Glomerular endothelial cell (primary cell): Measurements from ENCODE around the genes CHST1 and CRY2.

- RAMPAGE, long total RNA, result no peak
These were observed 875 bp downstream of the ALX4 start for GRCh38 chr11:44308958-44309569.

DNA sequence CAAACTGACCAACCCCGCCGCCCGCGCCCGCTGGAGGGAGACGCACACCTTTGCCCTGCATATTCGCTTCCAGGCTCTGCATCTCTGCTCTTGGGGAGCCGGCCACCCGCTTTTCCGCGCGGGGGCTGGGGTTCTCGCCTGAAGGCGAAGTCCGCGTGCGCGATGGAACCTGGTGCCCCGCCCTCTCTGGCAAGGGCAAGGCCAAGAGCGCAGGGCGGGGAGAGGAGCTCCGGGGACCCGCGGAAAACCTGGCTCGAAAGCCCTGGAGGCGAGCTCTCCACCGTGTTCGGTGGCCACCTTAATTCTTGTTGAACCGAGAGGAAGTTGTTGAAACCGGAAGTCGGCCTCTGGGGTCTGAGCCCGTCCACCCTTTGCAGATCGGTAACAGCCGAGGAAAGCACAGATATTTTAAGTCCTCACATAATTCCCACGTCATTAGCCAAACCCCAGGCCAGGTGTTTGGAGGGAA, 6.9 kb upstream of the ALX4 start:
- RAMPAGE, long total RNA, result no peak

DNA sequence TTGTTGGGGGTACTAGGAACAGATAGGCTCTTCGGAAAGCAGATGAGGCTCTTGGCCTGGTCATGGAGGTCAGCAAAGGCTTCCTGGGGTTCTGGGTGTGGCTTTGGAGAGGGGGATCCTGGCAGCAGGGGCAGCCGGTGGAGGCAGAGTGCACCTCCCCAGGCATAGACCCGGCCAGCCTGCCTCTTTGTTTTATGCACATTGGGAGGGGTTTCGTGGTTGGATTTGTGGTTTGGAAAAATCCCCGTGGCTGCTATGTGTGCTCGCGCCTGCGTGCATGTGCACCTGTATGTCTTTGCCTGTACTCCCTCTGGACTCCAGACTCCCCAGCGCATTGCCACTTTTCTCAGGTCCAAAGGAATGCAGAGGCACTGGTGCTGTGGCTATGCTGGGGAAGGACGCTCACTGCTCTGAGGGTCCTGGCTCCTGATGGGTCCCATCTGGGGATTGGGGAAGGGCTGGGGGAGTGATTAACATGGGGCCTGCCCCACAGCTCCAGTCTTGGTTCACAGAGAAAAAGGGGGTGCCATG, 31.5 kb downstream of the CD82 start:
- RAMPAGE, long total RNA, result no peak

DNA sequence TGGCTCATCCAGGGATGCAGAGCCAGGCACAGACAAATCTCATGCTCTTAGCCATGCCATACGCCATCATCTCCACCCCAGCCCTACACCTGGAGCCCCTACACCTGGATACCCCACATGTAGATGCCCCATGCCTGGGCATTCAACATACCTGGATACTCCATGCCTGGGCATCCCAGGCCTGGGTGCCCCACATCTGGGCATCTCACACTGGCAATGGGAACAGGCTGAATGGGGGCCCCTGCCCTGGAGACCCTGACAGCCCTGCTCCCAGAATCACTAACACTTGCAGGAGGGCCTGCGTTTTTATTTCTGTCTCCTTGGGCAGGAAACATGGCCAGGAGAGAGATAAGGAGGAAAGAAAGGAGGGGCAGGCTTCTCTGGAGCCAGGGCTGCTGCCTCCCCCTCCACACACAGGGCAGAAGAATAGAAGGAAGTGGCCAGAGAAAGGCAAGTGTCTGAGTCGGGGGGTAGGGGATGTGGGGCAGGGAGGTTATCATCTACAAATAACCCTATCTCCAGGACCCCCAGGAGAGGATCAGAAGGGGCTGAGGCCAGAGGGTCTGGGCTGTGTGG, 25.6 kb upstream of the TSPAN18 start:
- RAMPAGE, long total RNA, result no peak

- RAMPAGE, long total RNA, result no peak
These were observed 17.4 kb downstream of the TSPAN18 start for GRCh38 chr11:44744135-44744500.

DNA sequence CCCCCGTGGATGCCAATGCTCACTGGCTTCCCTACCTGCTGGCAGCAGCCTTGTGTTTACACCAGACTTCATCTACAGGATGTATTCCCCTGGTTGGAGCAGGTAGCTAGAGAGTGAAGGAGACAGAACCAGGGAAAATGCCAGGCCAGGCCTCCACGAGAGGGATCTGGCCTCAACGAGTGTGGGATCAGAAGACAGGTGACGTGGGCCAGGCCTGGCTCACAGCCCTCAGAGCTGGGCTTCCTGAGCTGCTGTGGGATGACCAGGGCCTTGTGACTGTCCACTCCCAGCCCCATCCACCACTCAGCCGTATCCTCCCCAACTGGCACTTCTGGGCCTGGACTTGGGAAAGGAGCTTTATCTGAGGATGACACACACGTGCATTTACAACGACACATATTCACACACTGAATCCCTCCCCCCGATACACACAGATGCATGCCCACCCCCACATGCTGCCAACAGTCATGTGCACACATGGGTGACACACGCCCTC, 93.2 kb downstream of the TP53I11 start:
- RAMPAGE, long total RNA, result no peak

DNA sequence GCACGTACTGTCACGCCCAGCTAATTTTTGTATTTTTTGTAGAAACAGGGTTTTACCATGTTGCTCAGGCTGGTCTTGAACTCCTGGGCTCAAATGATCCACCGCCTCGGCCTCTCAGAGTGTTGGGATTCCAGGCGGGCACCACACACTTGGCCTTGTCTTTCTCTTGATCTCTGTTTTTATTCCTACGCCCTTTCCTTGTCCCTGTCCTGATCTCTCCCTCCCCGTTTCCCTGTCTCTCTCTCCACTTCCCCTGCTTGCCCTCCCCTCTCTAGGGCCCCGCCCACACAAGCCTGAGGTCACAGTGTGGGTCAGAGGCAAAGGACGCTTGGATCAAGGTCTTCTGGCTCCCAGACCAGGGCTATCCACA, 38.5 kb downstream of the TP53I11 start:
- RAMPAGE, long total RNA, result no peak

DNA sequence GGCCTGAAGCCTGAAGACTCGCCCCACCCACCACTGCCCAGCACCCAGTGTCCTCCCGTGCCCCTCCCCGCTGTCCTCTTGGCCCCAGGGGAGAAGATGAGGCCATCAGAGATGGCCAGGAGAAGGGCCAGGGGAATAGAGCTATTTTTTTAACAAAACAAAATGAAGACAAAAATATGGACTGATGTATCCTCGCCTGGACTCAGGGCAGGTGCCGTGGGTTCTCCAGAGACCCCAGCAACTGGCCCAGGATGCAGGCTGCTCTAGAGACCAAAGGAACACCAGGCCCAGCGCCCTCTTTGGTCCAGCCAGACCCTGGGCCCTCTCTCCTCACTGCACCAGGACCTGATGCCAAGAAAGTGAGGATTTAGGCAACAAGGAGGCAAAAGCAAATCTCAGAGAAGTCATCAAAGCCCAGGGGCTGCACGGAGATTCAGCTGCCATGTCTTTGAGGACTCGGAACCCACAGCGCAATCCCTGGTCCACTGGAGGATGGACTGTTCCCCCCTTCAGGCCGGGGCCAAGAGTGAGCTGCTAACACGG, 21.4 kb downstream of the TP53I11 start:
- RAMPAGE, long total RNA, result no peak

GRCh38 chr11:44934161-44934763, 16.4 kb downstream of the TP53I11 start:
- RAMPAGE, long total RNA, result no peak

DNA sequence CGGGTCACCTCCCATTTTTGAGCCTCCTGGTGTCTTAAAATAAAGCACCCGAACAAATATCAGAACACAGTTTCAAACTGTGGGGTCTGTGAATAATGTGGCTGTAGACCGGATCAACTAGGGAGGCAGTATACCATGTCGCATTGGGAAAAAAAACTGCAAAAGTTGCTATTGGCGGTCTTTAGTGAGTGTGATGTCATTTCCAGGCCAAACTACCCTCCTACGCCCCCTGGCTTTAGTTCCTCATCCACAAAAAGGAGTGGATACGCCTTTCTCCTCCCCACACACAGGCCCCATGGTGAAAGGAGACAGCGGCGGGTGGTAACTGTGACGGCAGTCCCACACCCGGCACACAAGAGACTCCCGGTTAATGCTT, 11.1 kb downstream of the TP53I11 start:
- RAMPAGE, long total RNA, result no peak

- RAMPAGE, long total RNA, result no peak
These were observed 34.3 kb downstream of the PRDM11 start for GRCh38 chr11:45180536-45181366.

DNA sequence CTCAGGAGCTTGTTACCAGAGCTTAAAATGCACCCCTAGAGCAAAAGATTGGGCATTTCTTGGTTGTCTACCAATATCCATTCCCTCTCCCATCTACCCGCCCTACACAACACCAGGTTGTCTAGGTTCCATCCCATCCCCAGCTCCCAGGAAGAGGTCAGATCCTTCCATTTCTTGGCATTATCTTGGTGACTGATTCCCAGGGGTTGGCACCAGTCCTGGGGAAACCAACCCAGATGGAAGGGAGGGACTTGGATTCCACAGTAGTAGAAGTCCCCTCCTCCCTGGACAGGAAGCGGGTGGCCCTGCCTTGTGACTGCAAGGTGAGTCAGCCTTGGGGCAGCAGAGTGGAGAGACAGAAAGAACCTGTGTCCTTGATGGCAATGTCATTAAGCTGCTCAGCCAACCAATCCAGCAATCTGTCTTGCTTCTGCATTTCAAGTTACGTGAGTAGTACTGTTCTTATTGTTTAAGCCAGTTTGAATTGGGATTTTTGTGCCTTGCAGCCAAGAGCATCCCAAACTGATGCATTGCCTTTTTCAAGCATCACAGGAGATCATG, 26.5 kb downstream of the SYT13 start:
- RAMPAGE, long total RNA, result no peak

- RAMPAGE, long total RNA, result no peak
These were observed at the start of gene CHST1 for GRCh38 chr11:45664962-45665892. Gene CHST1 (minus strand): TSS chr11:45665622.

- RAMPAGE, long total RNA, result no peak
These were observed 33.6 kb upstream of the SLC35C1 start for GRCh38 chr11:45771223-45771792.

DNA sequence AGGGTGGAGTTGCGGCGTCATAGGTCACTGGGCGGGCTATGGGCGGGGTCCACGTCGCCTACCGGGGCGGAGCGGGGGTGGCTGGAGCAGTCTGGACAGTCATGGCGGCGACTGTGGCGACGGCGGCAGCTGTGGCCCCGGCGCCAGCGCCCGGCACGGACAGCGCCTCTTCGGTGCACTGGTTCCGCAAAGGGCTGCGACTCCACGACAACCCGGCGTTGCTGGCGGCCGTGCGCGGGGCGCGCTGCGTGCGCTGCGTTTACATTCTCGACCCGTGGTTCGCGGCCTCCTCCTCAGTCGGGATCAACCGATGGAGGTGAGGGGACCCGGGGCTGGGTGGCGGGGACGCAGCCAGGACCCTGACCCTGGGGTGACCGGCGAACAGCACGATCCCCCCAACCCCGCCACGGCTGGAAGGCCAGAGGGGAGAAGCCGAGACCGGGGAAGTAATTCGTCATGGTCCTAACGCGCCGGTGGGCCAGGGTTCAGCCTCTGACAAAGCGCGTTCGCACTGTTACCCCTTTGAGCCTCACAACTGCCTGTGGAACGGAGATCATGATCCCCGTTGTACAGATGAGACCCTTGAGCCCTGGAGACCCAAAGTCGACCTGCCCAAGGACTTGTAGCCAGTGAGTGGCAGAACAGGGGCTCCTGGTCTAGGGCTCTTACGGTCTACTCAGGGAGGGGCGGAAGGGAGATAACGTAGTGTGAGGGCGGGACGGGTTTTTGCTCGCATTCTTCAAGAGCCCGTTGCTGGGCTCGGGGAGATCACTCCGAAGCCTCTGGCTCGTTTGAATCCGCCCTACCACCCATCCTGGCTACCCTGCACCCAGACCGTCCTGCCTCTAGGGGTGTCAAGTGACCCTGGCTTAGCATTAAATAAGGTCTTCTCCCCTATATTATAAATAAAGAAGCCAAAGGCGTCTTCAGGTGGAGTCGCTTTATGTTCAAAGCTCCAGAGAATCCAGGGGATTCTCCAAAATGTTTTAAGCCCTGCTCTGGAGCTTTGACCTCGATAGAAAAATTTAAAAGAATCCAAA, at the start of gene CRY2:
Gene CRY2 (plus strand): TSS at position 86 of the 1,040 bp plus-strand sequence.
- RAMPAGE, long total RNA, result no peak

DNA sequence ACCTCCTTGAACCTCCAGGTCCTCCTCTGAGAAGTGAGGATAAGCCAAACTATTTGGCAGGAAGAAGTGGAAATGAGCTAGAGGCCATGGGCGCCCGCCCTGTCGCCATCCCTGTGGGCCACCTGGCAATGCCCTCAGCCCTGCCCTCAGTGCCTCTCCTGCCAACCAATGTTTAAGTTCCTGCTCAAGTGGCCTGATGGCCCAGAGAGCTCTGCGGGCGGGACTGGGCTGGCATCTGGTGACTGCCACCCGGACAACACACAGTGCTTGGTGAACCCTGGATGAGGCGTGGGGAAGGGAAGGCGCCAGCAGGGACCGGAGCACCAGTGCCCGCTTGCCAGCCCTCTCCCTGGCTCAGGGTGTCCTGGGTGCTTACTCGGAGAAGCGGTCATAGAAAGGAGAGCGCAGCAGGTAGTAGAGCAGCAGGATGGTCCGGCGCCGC, 4.2 kb downstream of the PEX16 start:
- RAMPAGE, long total RNA, result no peak

DNA sequence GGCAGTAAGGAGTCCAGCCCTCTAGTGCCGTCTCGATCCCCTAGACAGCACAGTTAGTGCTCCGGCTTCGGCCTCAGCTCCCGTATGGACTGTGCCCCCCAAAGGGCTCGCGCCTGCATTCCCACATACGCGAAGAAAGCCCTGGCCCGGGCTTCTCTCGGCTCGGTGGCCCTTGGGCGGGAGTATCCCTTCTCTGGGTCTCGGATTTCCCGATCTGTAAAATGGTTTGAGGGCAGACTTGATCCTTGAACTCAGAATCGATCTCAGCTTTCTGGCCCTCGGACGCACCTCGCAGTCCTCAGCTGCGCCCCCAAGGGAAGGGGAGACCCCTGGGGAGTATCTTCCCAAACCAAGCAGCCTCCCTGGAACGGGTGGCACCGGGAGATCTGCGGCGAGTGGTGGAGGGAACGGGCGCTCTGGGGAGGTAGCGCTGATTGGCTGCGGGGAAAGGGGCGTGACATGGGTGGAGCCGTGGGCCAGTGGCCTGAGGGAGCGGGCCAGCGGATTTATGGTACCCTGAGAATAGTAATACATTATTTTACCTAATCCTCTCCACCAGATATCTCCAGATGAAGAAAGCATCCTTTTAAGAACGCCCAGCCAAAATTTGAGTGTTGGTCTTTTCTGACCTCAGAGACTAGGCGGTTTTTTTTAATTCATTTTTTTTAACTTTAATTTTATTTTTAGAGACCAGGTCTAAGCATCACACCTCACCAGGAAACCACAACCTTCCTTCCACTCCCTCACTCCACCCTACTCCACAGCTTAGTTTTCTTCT, 938 bp upstream of the PEX16 start:
- RAMPAGE, long total RNA, result no peak

DNA sequence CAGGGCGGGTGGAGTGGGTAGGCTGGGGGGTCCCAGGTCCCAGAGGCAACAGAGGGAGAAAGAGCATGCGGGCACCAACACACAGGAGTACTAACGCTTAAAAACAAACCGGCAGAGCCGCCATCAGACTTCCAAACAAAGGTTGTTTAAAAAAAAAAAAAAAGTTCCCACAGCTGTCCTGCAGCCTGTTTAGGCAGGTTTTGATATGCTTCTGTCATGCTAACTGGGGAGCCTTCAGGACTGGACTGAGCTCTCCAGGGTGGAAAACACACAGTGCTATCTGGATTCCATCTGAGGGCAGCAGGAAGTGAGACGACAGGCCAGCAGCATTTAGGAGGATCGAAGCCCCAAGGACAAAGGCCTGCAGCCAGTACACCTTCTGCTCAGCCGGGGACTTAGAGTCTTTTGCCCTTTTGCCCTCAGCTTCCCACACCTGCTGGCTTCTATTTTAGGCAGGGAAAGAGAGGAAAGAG, 12.0 kb downstream of the LARGE2 start:
- RAMPAGE, long total RNA, result no peak

DNA sequence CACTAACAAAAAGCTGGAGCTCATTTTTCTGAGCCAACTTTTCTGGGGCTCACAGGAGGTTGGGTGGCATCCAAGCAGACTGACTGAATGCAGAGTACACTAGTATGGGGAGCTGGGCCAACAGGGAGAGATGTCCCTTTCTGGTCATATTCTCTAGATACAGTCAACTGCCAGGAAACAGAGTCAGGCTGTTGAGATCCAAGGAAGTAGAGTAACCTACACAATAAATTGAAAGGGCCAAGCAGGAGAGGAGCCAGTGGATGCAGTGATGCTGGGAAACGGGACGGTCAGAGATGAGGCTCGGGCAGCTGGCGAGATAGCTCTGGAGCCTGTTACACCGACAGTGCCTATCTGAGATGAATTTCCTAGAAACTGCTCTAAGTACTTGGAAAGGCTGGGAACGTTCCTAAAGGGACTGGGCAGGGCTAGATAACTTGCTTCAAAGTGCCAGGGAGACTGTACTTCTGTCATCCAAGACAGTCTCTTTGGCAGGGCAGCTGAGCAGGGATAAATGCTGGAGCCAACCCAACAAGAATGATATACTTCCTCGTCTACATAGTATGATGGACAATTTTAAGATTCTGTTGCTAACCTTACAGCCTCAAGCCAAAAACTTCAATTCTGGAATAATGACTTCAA, 71.2 kb downstream of the LARGE2 start:
- RAMPAGE, long total RNA, result no peak

GRCh38 chr11:46092001-46092325, 29.3 kb downstream of the PHF21A start:
- RAMPAGE, long total RNA, result no peak